Airway epithelial cell (primary cell): ENCODE results near the gene RFPL3.

- RAMPAGE, long total RNA, result no peak
Measured at GRCh38 chr22:31223793-31224228, 11.7 kb downstream of the LIMK2 start.

- RAMPAGE, long total RNA, result no peak
Measured at GRCh38 chr22:31247721-31248825, 36.0 kb downstream of the LIMK2 start.

GRCh38 chr22:31281976-31283050 is 10.0 kb downstream of the PIK3IP1 start:
- RAMPAGE, long total RNA, result no peak

- RAMPAGE, long total RNA, result no peak
Measured at GRCh38 chr22:31290581-31290802, 1.8 kb downstream of the PIK3IP1 start.

- RAMPAGE, long total RNA, result no peak
Measured at GRCh38 chr22:31343755-31344171, 2.4 kb downstream of the PATZ1 start.

DNA sequence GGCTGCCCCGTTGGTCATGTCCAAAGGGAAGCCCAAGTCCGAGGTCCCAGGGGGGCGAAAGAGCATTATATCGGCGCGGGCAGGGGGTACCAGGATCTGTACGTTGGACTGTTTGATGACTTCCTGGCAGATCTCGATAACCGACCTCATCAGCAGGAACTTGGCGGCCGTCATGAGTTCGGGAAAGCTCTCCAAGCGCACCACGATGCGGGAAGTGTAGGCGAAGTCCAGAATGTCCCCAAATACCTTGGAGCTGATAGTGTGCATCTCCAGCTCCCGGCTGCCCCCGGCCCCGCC is 1.2 kb downstream of the PATZ1 start:
- RAMPAGE, long total RNA, result no peak

DNA sequence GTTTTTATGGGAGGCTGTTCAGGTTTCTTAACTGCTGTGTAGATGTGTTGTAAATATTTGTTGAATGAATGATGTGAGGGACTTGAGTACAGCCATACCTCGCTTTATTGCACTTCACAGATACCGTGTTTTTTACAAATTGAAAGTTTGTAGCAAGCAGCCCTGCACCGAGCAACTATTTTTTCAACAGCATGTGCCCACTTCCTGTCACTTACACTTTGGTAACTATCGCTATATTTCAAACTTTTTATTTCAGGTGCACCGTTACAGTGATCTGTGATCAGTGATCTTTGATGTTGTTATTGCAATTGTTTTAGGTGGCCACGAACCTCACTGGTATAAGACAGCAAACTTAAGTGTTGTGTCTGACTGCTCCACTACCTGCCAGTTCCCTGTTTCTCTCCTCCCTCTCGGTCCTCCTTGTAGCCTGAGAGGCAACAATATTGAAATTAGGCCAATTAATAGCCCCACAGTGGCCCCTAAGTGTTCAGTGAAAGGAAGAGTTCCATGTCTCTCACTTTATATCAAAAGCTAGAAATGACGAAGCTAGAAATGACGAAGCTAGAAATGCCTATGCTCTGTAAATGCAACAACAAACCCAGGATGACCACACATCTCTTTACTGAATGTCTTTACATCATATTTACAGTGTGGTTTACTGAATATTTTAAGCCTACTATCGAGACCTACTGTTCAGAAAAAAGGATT is 946 bp downstream of the SFI1 start:
- RAMPAGE, long total RNA, result no peak

- RAMPAGE, long total RNA, result no peak
Measured at GRCh38 chr22:31617547-31618836, 44.0 kb downstream of the PISD start.

DNA sequence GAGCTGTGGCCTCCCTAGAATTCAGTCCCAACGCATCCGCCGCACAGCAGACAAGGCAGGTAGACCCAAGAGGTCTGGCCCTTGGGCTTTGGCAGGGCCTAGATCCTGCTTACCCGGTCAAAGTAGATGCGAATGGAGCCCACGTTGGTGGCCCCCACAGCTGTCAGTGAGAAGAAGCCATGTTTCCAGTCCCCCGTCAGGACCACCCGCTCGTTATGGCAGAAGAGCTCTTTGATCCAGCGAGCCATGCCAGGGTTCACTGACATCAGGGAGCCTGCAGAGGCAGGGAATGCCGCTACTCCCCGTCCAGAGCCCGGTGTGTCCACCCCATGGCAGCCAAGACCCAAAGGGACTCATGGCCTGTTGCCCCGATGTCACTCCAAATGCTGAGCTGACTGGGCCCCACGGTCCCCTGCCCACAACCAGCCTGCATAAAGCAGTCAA is 41.6 kb downstream of the PISD start:
- RAMPAGE, long total RNA, result no peak

GRCh38 chr22:31647475-31647944 is 14.5 kb downstream of the PISD start:
- RAMPAGE, long total RNA, result no peak

DNA sequence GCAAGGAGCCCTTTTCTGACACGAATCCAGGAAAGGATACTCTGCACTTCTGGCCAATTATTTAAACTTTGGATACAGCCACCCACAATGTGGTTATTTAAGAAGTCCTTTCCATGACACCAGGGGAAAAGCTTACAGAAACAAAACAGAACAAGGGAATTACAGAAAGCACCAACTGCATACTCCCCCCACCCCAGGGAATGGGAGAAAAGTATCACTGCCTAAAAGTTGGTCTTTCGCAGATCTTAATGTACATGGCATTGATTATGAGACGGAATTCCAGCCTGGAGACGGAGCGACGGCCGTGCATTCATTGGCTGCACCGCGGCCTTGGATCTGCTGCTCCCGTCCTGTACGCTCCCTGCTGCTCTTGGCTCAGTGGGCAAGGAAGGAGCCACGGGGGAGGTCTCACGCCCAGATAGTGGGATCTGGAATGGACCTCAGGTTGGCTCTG is 19.8 kb upstream of the PISD start:
- RAMPAGE, long total RNA, result no peak

- RAMPAGE, long total RNA, result no peak
Measured at GRCh38 chr22:31738415-31739064, 11.4 kb downstream of the PRR14L start.

GRCh38 chr22:31841433-31841929 is 87.7 kb downstream of the DEPDC5 start:
- RAMPAGE, long total RNA, result no peak

DNA sequence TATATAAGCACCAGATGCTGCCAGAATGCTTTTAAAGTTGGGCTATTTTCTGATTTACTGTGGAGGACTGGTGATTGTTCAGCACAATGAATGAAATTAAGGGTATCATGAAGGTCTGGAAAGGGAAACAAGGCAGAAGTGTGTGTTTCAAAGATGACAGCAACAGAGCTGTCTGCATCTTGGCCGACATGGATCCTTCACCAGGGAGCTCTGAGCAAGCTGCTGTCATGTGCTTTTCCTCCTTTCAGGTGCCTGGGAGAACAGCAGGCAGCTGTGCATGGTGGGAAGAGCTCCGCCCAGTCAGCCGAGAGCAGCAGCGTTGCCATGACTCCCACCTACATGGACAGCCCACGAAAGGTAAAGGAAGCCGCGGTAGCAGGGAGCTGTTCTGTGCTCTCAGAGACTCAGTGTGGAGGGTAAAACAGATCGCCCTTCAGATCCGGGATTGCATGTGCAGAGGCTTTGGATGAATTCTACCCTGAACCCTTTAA is 87.1 kb upstream of the YWHAH start:
- RAMPAGE, long total RNA, result no peak

- RAMPAGE, long total RNA, result no peak
Measured at GRCh38 chr22:31973690-31974234, 29.4 kb downstream of the YWHAH start.

DNA sequence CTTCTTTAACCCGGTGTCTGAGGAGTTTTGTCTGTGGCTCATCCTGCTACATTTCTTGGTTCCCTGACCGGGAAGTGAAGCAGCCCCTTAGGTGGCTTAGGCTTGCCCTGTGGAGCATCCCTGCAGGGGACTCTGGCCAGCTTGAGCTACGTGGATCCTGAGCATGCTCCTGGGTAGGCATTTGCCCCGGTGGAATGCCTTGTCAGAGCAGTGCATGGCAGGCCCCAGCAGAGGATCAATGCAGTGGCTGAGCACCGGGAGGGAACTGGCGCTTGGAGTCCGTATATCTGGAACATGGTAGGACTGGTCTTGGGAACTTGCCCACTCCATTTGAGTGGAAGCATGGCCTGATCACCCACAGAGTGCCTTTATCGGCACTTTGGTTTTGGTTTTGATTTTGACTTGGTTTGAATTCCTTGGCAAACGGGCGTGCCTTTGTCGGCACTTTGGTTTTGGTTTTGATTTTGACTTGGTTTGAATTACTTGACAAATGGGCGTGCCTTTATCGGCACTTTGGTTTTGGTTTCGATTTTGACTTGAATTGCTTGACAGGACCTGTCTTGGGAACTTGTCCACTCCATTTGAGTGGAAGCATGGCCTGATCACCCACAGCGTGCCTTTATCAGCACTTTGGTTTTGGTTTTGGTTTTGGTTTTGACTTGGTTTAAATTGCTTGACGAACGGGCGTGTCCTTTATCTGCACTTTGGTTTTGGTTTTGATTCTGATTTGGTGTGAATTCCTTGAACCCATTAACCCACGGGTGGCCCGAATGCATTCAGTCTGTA is 21.3 kb downstream of the C22orf42 start:
- RAMPAGE, long total RNA, result no peak

GRCh38 chr22:32204137-32204424 is 792 bp downstream of the RFPL2 start:
- RAMPAGE, long total RNA, result no peak

DNA sequence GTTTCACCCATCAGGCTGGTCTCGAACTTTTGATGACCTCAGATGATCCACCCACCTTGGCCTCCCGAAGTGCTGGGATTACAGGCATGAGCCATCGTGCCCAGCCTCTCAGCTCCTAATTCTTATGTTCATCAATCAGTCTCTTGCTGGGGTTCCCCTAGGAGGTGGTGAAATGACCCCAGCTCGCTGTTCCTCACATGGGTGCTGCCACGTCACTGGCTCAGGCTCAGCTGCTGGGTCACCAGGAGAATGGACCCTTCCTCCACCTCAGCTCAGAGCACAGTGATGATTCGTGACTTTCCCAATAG is at the start of gene RFPL3:
Gene RFPL3, plus strand, starts transcription at position 207 of the 308 bp plus-strand sequence.
- RAMPAGE, long total RNA, result no peak

DNA sequence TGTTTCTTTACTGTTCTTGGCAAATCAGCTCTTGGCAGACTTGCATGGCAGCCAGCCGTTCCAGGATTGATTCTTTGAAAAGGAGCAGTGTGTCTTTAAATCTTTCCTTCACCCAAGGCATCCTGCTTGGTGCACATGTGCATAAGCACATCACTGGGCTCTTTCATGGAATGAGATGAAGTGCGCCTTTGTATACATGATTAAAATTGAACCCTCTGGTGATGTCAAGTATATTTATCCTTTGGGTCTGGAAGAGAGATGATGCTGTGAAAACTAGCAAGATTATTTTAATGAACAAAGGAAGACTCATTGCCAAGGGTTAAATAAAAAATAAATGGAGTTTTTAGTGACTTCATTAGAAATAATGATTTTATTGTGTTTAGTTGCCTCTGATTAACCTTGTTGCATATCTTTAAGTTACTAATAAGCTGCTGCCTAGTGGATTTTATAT is 12.5 kb downstream of the FBXO7 start:
- RAMPAGE, long total RNA, result no peak

DNA sequence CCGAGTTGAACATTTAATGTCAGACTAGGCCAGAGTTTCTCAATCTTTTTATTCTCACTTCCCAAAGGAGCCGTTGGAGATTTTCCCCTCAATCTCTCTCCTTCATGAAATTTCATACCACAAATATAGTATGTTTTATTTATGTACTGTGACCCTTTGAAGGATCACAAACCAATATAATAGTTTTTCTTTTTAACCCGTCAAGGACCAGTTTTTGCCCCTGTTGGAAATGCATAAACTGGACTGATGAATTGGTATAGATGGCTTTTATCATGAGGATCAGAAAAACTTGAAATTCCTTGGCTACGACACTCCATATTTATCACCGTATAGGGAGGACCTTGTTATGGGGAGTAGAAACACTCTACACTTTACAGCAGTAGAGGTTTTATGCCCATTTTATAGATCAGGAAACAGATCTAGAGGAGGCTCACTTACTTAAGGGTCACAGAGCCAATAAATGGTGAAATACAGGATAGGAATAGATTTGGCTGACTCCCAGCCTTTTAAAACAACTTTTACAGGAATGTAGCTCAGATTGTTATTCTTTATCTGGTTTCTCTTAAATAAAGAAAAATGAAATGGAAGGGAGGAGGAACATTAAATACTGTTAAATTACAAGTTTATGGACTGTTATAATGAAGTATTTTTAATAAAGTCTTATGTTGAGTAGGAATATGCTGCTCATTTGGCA is 14.6 kb downstream of the FBXO7 start:
- RAMPAGE, long total RNA, result no peak